ENCODE results near the genes OR2G2, OR6F1, OR2W3, OR2T8, OR14C36 and OR2T1.

GRCh38 chr1:247207843-247208358 lies 36.1 kb upstream of the ZNF124 start:
- RRBS = no CpG with 5 or more reads among the region's 4 CpGs

DNA sequence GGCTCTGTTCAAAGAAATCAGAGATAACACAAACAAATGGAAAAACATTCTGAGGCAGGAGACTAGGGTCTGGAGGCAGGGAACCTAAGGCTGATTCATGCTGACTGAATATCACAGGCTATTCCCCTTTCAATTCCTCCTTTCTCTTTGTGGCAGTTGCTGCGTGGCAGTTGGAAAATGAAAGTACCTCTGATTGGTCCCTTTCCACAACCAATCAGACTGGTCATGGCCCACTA lies 56.2 kb upstream of the ZNF124 start:
- RRBS = no CpG with 5 or more reads among the region's 1 CpG

DNA sequence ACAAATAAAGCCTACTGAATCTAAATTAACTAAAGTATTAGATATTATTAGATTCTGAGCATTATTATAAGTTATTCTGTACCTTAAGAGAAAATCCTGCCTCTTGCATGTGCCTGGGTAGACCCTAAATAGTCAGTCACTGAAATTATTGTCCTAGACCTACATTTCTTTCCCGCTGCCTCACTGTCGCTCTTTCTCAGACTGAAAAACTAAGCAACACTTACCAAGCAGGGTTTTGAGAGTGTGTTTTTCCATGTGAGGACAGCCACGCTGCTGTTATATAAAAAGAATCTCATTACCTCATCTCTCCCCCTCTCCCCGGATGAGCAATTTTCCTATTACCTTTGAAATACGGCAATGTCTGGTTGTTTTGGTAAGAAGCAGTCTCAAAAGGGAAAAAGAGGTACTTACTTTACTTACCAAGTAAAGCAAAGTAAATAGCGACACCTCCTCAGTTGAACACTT lies 71.6 kb upstream of the ZNF124 start:
- RRBS = no CpG with 5 or more reads among the region's 6 CpGs

GRCh38 chr1:247322339-247323224 lies 9.1 kb downstream of the ZNF496 start:
- RRBS = no CpG with 5 or more reads among the region's 14 CpGs

DNA sequence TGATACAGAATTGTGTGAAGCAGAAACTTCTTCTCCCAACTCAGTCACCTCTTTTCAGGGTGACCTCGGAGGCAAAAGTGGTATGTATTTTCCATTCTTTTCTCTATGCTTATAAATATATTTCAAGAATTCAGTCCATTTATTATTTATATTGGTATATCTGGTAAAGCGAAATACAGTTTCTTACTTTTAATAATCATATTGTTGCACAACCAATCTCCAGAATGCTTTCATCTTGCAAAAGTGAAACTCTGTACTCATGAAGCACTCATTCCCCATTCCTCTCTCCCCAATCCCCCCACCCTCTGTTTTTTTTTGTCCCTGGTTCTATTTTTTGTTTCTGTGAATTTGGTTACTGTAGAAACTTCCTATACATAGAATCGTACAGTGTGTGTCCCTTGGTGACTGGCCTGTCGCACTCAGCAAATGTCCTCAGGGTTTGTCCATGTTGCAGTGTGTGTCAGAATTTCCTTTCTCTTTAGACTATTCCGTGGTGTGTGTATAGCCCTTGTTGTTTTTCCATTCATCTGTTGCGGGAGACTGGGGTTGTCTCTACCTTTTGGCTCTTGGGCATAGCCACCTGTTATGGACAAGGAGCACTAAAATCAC lies 7.9 kb upstream of the NLRP3 start:
- RRBS = no CpG with 5 or more reads among the region's 6 CpGs

- RRBS = no CpG with 5 or more reads among the region's 6 CpGs
Observed at GRCh38 chr1:247415370-247415706, 635 bp upstream of the NLRP3 start.

- RRBS = no CpG with 5 or more reads among the region's 5 CpGs
Observed at GRCh38 chr1:247588009-247588587, at the start of gene OR2G2. TSS of gene OR2G2 (plus strand) at chr1:247588360.

DNA sequence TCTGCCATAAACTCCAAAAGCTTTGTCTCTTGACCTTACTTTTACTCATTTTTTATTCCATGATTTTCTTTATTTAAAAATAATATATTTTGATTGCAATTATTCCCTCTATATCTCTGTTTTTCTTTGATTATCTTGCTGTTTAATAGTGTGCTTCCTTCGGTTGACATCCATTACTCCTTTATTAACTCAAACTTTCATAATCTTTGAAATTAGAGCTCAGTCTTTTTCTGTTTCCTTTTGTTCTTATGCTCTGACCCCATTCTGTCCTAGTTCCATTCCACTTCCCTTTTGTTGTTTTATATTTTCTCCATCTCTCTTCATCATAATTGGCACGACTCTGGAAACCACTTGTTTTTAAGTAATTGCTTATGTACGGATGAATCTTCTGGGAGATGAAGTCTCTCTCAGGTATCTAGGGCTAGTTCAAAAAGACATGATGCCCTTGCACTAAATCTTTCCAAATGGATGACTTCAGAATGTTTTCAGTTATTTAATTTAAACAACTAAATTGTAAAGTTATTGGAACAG lies at the start of gene OR6F1:
Gene OR6F1, minus strand, starts transcription at position 301 of the 531 bp plus-strand sequence.
- RRBS = no CpG with 5 or more reads among the region's 3 CpGs

GRCh38 chr1:247895473-247895824 lies at the start of gene OR2W3:
TSS of gene OR2W3 (plus strand) at chr1:247895587.
- RRBS = no CpG with 5 or more reads among the region's 6 CpGs

DNA sequence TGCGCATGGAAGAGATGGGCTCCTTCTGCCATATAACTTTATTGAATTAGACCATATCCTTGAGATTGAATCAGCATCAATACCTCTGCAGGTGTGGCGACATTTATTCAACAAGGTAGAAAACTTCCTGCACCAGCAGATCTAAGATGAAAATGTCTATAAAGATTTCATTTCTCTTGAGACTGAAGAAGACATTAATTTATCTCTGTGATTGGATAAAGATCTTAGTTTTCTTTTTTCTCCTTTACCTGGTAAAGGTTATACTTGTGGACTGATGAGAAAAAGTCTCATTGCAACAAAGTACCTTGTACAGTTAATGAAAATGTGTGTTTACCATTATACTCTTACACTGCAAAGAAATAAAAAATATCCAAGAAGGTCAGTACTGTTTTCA lies at the start of gene OR2T8:
Gene OR2T8, plus strand, starts transcription at position 289 of the 394 bp plus-strand sequence.
- RRBS = no CpG with 5 or more reads among the region's 2 CpGs

DNA sequence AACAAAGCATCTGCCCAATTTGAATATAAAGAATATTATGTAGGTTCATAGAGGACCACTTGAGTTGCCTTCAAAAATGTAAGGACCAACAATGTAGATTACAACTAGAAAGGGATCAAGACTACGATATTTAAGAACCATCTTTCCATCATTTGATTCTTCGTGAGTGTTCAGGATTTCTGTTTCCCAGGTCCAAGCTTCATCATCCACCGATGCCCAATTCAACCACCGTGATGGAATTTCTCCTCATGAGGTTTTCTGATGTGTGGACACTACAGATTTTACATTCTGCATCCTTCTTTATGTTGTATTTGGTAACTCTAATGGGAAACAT lies at the start of gene OR14C36:
Gene OR14C36, plus strand, starts transcription at position 213 of the 334 bp plus-strand sequence.
- RRBS = no CpG with 5 or more reads among the region's 4 CpGs

DNA sequence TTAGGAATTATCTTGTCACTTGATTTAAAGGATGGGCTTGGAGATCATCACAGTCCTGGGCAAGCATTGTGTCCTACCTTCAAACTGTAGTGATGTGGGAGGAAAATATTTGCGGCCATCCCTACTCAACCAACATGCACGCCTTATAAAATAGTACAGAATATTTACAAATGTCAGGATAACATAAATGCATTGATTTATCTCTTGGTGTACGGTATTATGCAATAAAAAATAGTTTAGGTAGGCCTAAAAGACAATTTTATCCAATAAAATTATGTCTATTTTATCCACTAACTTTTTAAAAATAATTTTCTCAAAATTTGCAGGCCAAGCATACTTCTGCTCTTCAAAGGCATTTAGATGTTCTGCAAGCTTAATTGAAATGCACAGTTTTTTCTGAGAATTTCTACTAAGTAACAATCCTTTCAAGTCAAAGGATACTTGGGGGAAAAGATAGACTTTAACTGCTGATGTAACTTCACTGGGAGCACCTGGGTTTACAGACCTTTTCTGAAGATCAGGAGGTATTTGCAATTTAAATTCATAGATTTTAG lies at the start of gene OR2T1:
Gene OR2T1, plus strand, starts transcription at position 327 of the 554 bp plus-strand sequence.
- RRBS = no CpG with 5 or more reads among the region's 3 CpGs

DNA sequence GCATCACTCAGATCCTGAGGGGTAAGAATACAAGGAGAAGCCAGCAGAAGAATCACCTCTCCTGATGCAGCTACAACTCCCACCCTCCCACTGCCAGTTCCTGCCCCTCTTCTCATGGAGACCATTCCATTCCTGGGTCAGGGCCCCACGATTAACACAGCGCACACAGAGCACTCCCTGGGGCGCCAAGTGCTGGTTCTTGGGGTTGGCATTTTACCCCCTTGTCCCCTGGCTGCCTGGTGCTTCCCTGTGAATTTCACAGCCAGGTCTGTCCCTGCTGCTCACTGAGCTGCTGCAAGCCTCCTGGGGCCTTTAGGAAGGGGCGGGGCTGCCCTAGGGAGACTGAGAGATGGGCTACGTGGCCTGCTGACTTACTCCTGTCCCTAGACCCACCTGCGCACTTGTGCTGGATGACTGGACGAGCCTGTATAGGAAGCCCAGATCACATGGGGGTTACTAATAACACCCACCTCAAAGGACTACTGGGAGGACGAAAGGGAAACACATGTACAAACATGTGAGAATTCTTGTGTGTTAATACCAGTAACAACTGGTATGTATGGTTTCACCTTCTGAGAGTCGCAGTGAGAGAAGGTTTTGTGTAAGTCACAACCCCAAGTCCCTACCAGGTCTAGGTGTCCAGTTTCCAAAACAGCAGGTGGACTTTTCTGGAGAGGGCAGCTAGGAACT lies 4.9 kb downstream of the ZNF672 start:
- RRBS = no CpG with 5 or more reads among the region's 9 CpGs

GRCh38 chr1:248857121-248857796 lies 1.6 kb downstream of the ZNF692 start:
- RRBS = no CpG with 5 or more reads among the region's 8 CpGs

DNA sequence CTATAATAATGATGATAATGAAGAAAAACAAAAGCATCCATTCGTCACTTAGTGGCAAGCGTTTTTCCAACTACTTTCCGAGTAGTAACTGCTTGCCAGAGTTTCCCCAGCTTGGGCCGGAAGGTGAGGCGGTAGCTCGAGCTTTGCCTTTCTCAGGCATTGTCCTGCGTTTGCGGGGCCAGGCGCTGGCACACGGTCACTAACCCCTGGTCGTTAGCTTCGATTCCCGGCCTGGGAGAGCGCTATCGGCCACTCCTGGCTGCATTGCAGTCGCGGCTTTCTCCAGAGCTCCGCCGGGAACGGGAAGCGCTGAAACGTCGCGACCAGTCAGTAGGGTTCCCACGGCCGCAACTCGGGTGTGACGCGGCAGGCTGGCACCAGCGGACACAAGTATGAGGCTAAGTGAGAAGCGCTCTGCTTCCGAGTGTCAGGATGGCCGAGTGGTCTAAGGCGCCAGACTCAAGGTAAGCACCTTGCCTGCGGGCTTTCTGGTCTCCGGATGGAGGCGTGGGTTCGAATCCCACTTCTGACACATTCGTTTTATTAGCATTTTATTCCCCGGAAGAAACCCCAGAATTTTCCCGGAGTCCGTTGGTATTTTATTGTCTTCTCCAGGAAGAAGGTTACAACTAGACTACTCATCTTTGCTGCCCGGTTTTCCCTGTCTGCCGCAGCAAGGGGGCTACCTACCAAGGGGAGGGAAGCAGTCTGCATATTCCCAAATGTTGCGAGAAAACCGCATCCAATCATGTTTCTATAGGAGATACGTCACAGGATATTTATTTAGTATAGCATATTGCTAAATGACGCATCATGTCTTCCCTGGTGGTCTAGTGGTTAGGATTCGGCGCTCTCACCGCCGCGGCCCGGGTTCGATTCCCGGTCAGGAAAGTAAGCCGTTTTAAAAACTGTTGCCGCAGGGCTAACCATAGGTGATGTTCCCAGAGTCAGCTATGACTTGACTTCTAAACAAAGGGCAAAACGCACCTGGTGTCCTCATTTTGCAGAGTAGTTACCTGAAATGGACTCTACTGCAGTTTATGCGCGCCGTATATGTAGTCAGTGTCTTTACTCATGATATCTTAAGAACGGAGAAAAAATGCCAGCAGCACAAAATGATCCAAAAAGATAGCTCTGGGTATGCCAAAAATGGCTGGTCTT lies 14.9 kb upstream of the ZNF692 start:
- RRBS = 4% methylated on average over 9 of the region's 63 CpGs

GRCh38 chr1:248906942-248907686 lies 1.1 kb downstream of the PGBD2 start:
- RRBS = no CpG with 5 or more reads among the region's 11 CpGs